ENCODE measurements around a stretch of chr5.

GRCh38 chr5:69560946-69561338 is 951 bp downstream of the GTF2H2C start:
- RRBS, result no CpG with 5 or more reads among the region's 11 CpGs

- RRBS, result no CpG with 5 or more reads among the region's 2 CpGs
Observed at GRCh38 chr5:71441505-71442070, 13.9 kb upstream of the BDP1 start.

- RRBS, result no CpG with 5 or more reads among the region's 3 CpGs
Observed at GRCh38 chr5:71458564-71459031, 3.1 kb downstream of the BDP1 start.

DNA sequence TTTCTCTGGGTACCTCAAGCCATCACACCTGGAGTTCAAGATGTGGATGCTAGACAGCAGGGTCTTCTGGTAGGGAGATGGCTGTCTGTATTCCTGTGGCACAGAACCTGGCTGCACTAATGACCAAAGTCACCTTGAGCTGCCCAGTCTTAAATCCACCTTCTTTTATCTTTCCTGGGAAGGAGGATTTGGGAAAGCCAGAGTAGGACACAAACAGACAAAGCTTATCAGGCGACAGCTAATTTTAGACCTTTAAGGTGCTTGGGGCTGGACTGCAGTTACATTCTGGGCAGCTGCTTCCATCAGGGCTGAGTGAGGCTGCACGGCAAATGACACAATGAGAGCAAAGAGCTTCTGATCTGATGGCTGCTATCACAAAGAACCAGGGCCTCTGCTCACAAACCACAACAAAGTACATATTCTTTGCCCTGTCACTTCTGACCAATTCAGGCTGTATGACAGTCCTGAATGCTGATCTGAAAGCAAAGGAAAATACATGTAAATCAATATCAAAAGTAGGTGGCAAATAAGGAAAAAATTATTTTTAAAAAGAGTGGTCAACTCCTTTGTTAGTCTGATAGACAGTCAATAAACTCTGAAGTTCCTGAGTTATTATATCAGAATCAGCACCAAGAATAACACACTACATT is 93.1 kb downstream of the MRPS27 start:
- RRBS, result no CpG with 5 or more reads among the region's 2 CpGs

- RRBS, result no CpG with 5 or more reads among the region's 2 CpGs
Observed at GRCh38 chr5:72281878-72282664, 38.0 kb downstream of the MRPS27 start.

DNA sequence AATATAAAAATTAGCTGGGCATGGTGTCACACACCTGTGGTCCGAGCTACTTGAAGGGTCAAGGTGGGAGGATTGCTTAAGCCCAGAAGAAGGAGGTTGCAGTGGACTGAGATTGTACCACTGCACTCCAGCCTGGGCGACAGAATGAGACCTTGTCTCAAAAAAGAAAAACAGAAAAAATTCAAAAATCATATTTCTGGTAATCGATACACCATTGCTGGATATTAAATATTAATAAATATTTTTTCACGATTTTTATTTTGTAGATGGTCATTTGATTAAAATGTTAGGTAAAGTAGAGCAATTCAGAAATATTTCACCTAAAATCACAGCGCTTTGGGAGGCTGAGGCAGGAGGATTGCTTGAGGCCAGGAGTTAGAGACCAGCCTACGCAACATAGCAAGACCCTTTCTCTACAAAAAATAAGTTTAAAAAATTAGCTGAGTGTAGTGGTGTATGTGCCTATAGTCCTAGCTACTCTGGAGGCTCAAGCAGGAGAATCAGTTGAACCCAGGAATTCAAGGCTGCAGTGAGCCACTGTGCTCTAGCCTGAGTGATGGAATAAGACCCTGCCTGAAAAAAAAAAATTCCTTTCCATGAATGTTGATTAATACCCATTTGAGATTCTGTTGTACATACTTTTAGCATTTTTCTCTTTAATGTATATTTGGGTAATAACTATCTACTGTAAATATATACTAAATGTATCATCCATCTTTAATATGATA is 50.3 kb downstream of the TNPO1 start:
- RRBS, result no CpG with 5 or more reads among the region's 6 CpGs

DNA sequence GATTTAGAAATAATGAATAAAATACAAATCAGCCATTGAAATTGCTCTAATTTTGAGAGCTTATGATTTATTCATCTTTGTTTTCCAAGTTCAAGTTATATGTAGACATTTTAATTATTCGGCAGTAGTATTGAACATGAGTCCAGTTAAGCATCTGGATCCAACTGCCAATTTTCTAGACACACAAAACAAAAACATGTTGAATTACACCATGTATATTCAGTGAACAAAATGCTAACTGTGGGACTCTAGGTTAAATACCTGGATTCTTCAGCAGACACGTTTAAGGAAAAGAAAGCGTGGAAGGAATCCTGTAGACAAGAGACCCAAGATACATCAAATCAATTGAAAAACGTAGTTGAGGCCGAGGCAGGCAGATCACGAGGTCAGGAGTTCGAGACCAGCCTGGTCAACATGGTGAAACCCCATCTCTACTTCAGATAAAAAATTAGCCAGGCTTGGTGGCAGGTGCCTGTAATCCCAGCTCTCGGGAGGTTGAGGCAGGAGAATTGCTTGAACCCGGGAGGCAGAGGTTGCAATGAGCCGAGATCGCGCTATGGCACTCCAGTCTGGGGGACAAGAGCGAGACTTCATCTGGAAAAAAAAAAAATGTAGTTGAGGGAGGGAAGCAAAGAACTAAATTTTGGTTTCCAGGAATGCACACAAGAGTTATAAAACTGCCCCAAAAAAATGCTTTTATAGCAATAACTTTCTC is 54.2 kb upstream of the FCHO2 start:
- RRBS, result no CpG with 5 or more reads among the region's 13 CpGs

GRCh38 chr5:72937723-72938779 is 17.8 kb upstream of the FCHO2 start:
- RRBS, result no CpG with 5 or more reads among the region's 6 CpGs

DNA sequence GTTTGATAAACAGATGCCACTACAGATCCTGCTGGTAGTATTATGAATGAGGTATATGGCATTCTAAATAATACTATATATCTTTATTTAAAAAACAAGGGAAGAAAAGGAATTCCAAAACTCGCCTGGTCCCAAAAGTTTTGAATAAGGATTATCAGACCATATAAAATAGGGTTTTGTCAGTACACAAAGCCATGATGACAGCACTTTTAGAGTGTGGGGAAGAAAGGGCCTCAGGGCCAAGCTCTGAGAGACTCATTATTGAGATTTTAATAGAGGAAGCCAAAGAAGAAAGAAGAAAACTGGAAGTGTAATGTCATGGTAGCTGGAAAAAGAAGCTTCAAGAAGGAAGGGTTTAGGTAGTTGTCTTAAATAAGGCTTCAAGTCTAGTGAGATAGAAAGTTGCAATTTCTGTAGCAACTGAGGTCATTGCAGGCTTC is 53.0 kb downstream of the FCHO2 start:
- RRBS, result no CpG with 5 or more reads among the region's 1 CpG

DNA sequence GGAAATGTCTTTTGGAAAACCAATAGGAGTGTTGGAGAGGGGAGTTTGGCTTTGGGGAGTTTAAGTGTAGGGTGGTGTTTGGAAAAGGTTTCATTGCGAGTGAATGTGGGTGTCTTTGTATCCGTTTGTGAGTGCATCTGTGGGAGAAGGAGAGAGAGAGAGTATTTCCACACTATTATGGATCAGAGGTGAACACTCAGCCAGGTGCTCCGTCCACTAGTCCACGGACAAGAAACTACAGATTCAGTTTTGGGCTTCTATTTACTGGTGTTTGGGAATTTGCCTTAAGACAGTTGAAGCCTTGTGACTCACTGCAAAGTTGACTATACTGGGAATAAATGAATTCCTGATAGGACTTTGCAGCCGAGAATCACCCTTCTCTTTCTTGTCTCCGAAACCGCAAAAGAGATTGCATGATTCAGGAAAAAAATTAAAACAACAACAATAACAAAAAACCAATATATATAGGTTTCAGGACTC is 626 bp downstream of the TMEM171 start:
- RRBS, result no CpG with 5 or more reads among the region's 7 CpGs

DNA sequence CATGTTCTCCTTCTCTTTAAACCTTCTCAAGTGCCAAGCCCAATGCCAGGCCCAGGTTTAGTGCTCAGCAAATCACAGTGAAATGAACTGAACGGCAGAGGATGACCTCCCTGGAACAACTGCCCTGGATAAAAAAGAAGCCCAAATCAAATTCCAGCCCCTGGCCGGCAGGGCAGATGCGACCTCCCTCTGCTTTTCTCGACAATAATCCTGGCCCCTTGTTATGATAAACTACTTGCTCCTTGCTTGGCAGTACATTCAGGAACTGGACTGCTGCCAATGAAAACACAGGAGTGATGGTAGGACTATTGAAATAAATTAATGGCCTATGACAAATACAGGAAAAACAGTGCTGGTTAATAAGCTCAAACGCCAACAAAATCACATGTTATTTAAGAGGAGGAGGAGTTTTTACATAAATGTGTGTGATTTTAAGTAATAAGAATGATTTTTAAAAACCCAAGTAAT is 108.4 kb downstream of the TMEM174 start:
- RRBS, result no CpG with 5 or more reads among the region's 5 CpGs

DNA sequence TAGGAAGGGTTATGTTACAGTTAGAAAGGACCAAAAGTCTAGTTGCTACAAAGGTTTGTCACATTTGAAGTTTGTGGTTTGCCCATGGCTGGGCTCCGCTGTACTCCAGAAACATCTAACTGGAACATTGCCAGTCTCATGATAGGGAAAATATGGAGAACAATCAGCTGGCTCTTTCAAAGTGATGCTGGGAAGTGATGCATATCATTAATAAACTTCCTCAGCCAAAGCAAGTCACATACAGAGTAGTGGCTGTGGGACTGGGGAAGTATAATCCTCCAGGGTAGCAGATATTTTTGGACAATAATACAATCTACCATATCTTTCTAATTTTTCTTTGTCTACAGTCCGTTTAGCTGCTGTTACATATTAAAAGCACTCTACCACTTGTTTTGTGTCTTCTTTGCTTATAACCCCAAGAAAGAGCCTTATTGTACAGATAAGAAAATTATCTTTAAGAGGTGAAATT is 8.9 kb downstream of the BTF3 start:
- RRBS, result no CpG with 5 or more reads among the region's 2 CpGs

DNA sequence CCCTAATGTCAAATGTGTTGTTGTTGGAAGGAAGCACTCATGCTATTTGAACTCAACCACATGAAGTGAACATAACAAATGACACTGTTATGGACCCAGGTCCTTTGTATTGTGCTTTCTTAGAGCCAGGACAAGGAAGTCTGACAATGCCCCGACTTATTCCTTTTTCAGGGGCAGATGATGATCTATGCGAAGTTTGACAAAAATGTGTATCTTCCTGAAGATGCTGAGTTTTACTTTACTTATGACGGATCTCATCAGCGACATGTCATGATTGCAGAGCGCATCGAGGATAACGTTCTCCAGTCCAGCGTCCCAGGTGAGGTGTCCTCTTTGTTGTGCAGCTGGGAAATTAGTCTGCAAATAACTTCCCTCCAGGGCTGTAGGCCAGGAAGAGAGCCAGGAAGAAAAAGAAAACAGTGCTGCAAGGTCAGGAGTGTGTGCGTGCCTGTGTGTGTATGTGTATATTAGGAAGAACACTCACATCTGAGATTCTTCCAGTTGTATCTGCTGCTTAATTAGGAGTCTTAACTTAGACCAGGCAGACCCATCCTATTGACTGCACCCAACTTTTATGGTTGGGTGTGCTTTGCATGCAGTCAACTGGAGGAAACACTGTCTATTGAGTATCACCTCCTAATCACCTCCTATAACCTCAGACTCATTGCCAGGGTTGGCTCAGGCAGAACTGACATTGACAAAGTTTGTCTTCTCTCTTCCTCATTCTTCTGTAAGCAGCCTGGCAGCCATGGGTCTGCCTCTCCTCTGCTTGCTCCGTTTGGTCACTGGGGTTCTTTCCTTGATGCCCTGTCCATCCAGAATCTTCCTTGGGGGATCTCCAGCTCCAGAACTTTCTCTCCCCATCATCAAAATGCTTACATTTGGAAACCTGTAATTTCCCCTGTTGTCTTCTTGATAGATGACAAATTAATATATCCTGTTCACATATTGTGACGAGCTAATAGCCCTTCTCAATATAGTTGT is 124.0 kb downstream of the ARHGEF28 start:
- RRBS, result no CpG with 5 or more reads among the region's 11 CpGs

DNA sequence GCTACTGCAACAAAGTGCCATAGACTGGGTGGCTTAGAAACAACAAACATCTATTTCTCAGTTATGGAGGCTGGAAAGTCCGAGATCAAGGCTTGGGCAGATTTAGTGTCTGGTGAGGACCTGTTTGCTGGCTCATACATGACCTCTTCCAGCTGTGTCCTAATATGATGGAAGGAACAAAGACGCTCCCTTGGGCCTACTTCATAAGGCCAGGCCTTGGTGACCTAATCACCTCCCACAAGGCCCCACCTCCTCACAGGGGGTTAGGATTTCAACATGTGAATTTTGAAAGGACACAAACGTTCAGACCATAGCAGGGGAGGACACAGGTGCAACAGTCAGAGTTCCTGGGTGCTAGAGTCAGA is 245.8 kb downstream of the ENC1 start:
- RRBS, result no CpG with 5 or more reads among the region's 3 CpGs

- RRBS, result no CpG with 5 or more reads among the region's 6 CpGs
Observed at GRCh38 chr5:74589305-74590090, 51.0 kb downstream of the ENC1 start.

DNA sequence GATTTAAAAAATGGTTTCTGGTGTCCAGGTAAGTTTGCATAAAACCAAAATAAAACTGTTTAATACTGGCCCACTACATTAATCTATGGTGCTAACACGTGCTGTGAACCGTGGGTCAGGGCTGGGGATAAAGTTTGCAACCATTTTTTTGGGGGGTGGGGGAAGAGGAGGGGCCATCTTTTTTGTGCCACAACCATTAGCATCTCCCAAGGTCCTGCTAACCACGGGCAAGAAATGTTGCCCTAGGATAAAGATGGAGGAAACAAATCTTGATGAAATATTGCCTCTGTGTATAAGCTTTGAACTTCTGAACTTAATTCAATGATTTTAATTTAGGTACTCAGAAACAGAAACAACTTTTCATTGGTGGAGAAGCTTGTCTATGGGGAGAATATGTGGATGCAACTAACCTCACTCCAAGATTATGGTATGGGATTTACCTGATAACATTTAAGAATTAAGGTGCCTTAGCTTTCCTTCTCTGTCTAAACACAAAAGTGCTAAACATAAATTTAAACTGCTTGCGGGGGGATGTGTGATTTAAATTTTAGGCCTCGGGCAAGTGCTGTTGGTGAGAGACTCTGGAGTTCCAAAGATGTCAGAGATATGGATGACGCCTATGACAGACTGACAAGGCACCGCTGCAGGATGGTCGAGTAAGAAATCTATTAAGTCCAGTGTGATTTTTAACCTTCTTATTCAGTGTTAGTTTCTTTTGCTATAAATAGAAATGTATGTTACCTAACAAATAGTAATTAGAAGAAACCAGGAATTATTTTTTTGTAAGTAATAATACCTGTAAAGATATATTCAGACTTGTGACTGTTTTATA is 35.3 kb downstream of the HEXB start:
- RRBS, result no CpG with 5 or more reads among the region's 8 CpGs

DNA sequence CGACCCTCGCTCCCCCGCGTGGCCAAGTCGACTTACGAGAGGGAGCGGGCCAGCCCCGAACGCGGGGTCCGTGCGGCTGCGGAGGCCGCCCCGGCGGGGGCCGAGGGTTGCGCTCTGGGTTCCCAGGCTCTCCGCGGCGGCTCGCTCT is 995 bp upstream of the GCNT4 start:
- RRBS, result under 1% methylated on average over 12 of the region's 22 CpGs

- RRBS, result no CpG with 5 or more reads among the region's 6 CpGs
Observed at GRCh38 chr5:75334226-75334661, 2.8 kb upstream of the HMGCR start.

DNA sequence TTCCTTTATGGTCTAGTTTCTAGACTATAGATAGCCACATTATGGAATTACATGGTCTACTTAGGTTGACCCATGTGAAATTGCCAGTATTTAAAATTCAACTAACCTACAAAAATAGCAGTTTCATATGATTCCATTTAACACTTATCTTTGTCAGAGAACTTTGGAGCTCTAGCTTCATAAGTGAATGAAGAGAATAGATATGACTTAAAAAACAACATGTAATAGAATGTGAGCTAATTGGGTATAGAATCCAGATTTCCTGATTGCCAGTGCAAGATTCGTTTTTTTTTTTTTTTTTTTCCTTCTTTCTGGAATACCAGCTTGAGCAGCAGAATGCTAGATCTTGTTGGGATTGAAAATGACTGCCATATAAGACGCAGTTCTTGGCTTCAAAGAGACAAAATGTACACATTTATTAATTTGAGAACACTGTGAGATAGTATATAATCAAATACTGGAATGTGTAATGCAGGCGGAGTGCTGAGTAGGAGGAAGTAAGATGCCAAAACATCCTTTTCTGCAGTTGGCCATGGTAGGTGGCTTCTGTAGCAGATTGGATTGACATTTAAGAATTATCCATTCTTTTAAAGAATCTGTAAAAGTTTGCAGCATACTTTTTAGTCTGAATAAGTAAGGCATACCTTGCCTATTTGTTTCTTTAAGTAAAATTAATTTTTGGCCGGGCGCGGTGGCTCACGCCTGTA is 1.8 kb downstream of the HMGCR start:
- RRBS, result no CpG with 5 or more reads among the region's 7 CpGs

- RRBS, result no CpG with 5 or more reads among the region's 9 CpGs
Observed at GRCh38 chr5:75656347-75657132, 45.3 kb downstream of the ANKDD1B start.

Measured in GM19239 (cell line).